Spleen (tissue), 7 donors: ENCODE measurements around a stretch of chr2.

- PRO-cap, 4 experiments: peak in 1 of 4 experiments; most common plus-strand start chr2:37982607 (in 1)
- RAMPAGE, long total RNA, 4 experiments: no peak in any of the 4 experiments
These were observed 57.3 kb downstream of the RMDN2 start for GRCh38 chr2:37982415-37982824.

DNA sequence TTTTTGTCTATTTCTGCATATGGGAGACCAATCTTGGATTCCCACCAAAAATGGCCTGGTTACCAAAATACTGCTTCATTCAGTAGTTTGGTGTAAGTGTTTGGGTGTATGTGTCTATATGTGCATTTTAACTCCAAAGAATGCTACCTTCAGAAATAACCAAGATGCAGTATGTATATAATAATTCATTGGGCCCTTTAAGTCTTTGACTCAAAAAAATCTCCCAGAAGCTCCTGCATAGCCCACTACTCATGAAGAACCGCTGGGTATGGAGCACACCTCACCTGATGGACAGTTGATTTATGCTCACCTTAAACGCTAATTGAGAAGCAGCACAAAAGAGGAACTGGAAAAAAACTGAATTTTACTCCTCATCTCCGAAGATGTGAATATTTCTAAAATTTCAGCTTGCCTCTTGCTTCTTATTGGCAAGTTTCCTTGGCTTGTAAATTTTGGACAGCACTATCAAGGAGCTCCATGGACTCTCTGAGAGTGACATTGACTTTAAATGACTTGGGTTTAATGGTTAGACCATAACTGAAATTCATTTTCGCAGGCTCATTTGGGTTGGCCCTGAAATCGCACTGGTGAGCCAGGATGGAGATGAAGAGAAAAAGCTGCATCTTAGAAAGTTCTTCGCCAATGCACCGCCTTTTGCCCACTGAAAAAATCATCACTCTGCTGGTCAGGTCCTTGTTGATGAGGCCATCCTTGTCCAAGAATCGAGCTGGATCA lies 5.5 kb downstream of the CYP1B1 start:
- PRO-cap, 4 experiments: no peak in any of the 4 experiments
- RAMPAGE, long total RNA, 4 experiments: no peak in any of the 4 experiments

DNA sequence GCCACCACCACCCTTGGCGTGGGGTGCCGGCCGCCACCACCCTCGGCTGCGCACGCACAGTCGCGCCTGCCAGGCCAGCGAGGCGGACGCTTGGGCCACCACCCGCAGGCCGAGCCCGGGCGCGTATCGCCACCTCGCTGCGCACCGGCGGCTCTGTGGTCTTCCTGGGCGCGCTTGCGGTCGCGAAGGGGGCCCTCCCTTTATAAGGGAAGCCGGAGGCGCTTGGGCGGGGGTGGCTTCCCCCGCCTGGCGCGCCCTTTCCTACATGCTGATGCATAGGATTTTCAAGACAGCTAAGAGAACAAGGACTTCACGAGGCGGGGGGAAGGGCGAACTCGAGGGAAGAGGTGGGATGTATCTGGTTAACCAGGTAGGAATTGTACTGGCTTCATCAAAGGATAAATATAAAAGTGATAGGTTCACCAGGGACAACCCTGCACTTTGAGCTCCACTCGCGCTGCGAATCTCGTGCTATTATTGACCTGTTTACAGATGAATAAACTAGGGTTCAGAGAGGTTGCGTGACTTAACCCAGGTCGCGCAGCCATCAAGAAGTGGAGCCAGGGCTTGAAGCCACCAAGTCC lies 1.3 kb upstream of the CYP1B1 start:
- PRO-cap, 4 experiments: peak in 4 of 4 experiments; most common plus-strand start position 59 of the sequence (in 1); most common minus-strand start position 176 of the sequence (in 4)
- RAMPAGE, long total RNA, 4 experiments: no peak in any of the 4 experiments

- PRO-cap, 4 experiments: no peak in any of the 4 experiments
- RAMPAGE, long total RNA, 4 experiments: no peak in any of the 4 experiments
These were observed 83.7 kb upstream of the CYP1B1 start for GRCh38 chr2:38159516-38160144.

GRCh38 chr2:38190914-38191518 lies 115.1 kb upstream of the CYP1B1 start:
- PRO-cap, 4 experiments: no peak in any of the 4 experiments
- RAMPAGE, long total RNA, 4 experiments: no peak in any of the 4 experiments

GRCh38 chr2:38443242-38443733 lies 66.2 kb upstream of the ATL2 start:
- PRO-cap, 4 experiments: no peak in any of the 4 experiments
- RAMPAGE, long total RNA, 4 experiments: no peak in any of the 4 experiments

DNA sequence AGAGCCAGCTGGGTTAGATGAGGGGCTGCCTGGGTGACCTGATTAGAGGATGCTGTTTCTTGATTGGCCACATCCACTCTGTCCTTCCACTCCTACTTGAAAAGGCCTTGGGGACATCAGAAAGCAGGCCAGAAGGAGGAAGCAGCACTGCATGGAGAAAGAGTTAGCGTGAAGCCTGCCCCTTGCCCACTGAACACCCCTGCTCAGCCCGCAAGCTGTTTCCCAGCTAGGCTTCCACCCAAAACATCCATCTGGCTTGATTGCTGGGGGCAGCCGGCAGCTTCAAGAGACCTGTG lies 94.1 kb downstream of the HNRNPLL start:
- PRO-cap, 4 experiments: peak in 2 of 4 experiments; most common plus-strand start position 126 of the sequence (in 2)
- RAMPAGE, long total RNA, 4 experiments: no peak in any of the 4 experiments

- PRO-cap, 4 experiments: no peak in any of the 4 experiments
- RAMPAGE, long total RNA, 4 experiments: no peak in any of the 4 experiments
These were observed 55.0 kb downstream of the HNRNPLL start for GRCh38 chr2:38547602-38548303.

GRCh38 chr2:38599757-38600231 lies 2.9 kb downstream of the HNRNPLL start:
- PRO-cap, 4 experiments: no peak in any of the 4 experiments
- RAMPAGE, long total RNA, 4 experiments: no peak in any of the 4 experiments

DNA sequence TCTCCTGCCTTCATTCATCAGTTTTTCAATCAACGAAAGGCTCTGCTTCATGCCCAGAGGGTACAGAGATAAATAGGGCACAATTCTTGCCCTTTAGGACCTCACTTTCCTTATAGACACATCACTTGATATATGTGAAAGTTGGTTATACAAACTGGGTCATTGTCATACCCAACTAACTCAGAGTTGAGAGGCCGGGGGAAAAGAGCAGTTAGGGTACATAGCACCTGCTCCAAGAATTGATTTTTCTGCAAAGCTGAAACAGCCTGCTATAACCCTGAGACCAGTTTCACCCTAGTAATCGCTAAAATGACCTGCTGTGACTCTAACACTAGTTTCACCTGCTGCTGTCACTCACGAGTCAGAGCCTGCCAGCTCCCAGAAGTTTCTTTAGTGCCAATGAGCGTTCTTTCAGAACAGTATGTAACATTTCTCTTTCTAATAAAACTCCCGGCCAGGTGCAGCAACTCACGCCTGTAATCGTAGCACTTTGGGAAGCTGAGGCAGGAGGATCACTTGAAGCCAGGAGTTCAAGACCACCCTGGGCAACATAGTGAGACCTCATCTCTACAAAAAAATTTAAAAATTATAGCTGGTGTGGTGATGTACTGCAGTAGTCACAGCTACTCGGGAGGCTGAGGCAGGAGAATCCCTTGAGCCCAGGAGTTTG lies 28.0 kb downstream of the SRSF7 start:
- PRO-cap, 4 experiments: no peak in any of the 4 experiments
- RAMPAGE, long total RNA, 4 experiments: no peak in any of the 4 experiments

- PRO-cap, 4 experiments: no peak in any of the 4 experiments
- RAMPAGE, long total RNA, 4 experiments: no peak in any of the 4 experiments
These were observed 19.4 kb downstream of the SRSF7 start for GRCh38 chr2:38731764-38732110.

- PRO-cap, 4 experiments: no peak in any of the 4 experiments
- RAMPAGE, long total RNA, 4 experiments: no peak in any of the 4 experiments
These were observed 17.6 kb downstream of the SRSF7 start for GRCh38 chr2:38733421-38734012.

GRCh38 chr2:38750263-38750796 lies 831 bp downstream of the SRSF7 start:
- PRO-cap, 4 experiments: peak in 4 of 4 experiments; most common plus-strand start chr2:38750541 (in 4); most common minus-strand start chr2:38750426 (in 1)
- RAMPAGE, long total RNA, 4 experiments: no peak in any of the 4 experiments

GRCh38 chr2:38996700-38997595 lies 107.3 kb downstream of the ARHGEF33 start:
- PRO-cap, 4 experiments: no peak in any of the 4 experiments
- RAMPAGE, long total RNA, 4 experiments: no peak in any of the 4 experiments

DNA sequence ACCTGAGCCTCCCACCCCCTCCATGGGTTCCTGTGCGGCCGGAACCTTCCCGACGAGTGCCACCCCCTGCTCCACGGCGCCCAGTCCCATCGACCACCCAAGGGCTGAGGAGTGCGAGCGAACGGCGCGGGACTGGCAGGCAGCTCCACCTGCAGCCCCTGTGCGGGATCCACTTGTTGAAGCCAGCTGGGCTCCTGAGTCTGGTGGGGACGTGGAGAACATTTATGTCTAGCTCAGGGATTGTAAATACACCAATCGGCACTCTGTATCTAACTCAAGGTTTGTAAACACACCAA lies 123.6 kb upstream of the SOS1 start:
- PRO-cap, 4 experiments: no peak in any of the 4 experiments
- RAMPAGE, long total RNA, 4 experiments: no peak in any of the 4 experiments

- PRO-cap, 4 experiments: peak in 2 of 4 experiments; most common plus-strand start chr2:39377806 (in 1); most common minus-strand start chr2:39377672 (in 1)
- RAMPAGE, long total RNA, 4 experiments: no peak in any of the 4 experiments
These were observed 59.5 kb downstream of the MAP4K3 start for GRCh38 chr2:39377411-39378129.

DNA sequence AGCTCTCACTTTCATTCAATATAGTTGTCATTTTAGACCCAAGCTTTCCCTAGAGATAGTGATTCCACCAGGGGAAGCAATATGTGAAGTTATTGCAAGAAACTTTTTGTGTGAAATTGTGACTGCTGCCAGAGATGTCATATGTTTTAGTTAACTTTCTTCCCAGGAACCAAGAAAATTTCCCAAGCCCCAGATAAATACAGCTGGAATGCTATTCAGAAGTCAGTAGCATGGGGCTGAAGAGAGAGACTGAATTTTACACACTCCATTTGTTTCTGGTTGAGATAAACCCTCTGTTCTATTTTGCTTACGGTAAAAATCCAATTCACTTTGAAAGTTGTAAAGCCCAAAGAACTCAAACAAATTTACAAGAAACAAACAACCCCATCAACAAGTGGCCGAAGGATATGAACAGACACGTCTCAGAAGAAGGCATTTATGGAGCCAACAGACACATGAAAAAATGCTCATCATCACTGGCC lies 60.4 kb upstream of the MAP4K3 start:
- PRO-cap, 4 experiments: no peak in any of the 4 experiments
- RAMPAGE, long total RNA, 4 experiments: no peak in any of the 4 experiments

GRCh38 chr2:39608708-39609333 lies 56.9 kb upstream of the TMEM178A start:
- PRO-cap, 4 experiments: no peak in any of the 4 experiments
- RAMPAGE, long total RNA, 4 experiments: no peak in any of the 4 experiments

- PRO-cap, 4 experiments: no peak in any of the 4 experiments
- RAMPAGE, long total RNA, 4 experiments: no peak in any of the 4 experiments
These were observed 214.8 kb downstream of the SLC8A1 start for GRCh38 chr2:40237053-40237580.

- PRO-cap, 4 experiments: no peak in any of the 4 experiments
- RAMPAGE, long total RNA, 4 experiments: no peak in any of the 4 experiments
These were observed 99.1 kb downstream of the SLC8A1 start for GRCh38 chr2:40352580-40353382.